ENCODE data around the genes AGR3, FERD3L and ITGB8.

GRCh38 chr7:16311059-16311486, 110.3 kb downstream of the CRPPA start:
- RRBS = no CpG with 5 or more reads among the region's 6 CpGs

DNA sequence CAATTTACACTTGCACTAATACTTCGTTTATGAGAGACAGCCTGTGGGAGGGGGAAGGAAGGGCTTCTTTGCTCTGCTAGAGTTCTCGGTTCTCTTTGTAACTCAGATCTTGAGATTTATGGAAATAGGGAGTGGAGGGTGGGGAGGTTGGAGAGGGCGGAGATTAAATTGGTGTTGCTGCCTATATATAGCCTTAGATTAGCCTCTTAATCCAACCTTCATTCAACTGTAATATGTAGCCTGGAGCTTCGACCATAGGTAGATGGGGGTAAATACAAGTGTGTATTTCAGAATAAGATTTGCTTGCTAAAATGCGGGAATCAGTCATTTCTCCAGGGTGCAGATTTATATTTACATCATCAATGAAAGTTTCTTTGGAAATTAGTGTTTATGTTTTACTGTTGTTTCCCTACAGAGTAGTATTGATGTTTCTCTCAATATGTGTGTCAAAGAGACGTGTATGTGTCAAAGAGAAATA, 890 bp downstream of the BZW2 start:
- RRBS = no CpG with 5 or more reads among the region's 6 CpGs

DNA sequence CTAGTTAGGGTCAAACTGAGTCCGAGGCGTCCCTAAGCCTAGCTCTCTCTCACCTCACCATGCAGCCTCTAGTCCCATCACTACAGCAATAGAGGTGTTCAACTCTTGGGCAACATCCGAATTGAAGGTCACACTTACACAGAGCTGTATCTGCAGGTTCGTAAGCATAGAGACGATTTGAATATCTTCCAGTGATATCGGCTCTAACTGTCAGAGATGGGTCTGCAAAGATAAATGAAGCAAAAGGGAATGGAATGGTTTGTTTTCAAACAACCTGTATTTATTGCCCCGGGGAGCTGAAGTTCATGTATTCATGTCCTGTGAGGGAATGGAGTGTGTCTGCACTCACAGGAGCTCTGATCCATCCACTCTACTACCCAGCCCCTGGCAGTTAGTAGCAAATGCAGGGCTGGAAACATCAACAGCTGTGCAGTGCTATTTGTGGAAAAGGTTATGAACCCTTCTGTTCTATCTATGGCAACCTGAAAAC, 10.0 kb downstream of the AGR2 start:
- RRBS = no CpG with 5 or more reads among the region's 7 CpGs

DNA sequence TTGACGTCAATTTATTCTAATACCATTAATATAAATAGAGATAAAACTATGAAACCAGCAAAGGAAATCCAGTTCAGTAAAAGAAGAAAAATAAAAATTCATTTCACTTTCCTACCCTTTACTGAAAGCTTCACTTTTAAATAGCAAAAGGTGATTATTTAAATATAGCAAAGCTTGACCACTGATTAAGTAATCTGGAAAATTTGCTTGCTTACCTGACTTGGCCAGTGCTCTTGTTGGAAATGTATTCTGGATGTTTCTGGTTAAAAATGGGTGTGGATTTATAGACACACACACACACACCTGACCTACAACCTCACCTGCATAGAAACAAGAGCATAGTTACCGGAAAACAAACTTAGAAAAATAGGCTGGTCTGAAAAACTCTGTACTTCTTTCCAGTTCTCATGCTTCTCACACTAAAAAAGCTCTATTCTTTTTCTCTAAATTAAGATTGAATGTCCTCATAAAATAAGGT, at the start of gene AGR3:
TSS of gene AGR3 (minus strand) at position 255 of the 478 bp plus-strand sequence.
- RRBS = no CpG with 5 or more reads among the region's 2 CpGs

DNA sequence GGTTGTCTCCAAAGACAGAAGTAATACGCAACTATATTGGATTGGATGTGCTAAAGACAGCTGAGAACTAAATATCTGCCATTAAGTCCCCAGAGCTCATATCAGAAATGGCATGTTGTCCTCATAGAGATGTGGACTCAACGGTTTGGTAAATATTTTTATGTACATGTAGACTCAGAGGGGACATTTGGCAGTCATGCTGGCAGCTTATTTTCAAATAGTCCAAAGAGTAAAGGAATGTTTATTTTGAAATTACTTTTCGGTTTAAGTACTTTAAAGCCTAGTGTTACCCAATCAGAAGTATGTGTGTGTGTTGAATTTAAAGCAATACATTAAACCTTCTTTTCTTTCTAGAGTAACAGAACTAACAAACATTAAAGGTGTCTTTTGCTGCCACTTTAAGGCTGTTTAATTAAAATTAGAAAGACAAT, 113.6 kb upstream of the AHR start:
- RRBS = no CpG with 5 or more reads among the region's 3 CpGs

- RRBS = no CpG with 5 or more reads among the region's 1 CpG
Observed at GRCh38 chr7:17308072-17308846, 9.8 kb downstream of the AHR start.

GRCh38 chr7:17312657-17313770, 14.6 kb downstream of the AHR start:
- RRBS = no CpG with 5 or more reads among the region's 8 CpGs

DNA sequence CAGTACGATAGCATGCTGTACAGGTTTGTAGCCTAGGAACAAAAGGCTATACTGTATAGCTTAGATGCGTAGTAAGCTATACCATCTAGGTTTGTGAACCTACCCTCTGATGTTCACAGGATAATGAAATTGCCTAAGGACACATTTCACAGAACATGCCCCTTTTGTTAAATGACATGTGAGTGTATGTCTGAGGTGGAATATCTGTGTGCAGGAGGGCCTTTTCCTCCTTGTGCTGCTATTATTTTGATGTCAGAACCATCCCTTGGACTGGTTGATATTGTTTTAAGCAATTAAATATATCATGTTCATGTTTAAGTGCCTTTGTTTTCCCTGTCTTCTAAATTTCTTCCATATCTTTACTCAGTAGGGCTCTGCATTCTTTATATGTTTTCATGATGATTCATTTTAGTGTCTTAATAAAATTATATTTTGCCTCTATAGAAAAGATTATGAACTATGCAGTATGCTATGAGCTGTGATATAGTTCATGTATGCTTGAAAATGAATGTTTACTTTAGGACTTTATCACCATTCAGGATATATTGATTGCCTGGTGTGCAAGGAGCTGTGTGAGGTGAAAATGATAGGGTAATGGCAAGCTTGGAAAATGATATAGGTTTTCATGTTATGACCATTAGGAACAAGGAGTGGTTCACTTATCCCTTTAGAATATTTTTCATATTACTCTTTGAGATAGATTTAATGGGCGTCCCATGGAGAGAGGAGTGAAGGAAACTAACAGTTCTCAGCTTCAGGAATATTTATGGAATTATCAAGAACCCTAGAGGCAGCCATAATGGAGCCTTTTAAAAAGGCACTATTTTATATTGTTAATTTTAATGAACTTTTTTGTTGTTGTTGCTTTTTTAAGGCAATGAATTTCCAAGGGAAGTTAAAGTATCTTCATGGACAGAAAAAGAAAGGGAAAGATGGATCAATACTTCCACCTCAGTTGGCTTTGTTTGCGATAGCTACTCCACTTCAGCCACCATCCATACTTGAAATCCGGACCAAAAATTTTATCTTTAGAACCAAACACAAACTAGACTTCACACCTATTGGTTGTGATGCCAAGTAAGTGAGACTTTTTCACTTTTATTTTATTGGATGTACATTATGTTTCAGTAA, 35.0 kb downstream of the AHR start:
- RRBS = no CpG with 5 or more reads among the region's 5 CpGs

DNA sequence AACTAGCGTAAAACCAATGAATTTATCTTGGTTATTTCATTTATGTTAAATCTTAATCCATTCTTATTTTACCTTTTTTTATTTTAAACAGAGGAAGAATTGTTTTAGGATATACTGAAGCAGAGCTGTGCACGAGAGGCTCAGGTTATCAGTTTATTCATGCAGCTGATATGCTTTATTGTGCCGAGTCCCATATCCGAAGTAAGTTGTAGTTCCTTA, 36.3 kb downstream of the AHR start:
- RRBS = no CpG with 5 or more reads among the region's 4 CpGs

GRCh38 chr7:19112115-19112755, 5.2 kb downstream of the TWIST1 start:
- RRBS = 25% methylated on average over 5 of the region's 40 CpGs

GRCh38 chr7:19145270-19145606, at the start of gene FERD3L:
TSS of gene FERD3L (minus strand) at chr7:19145421.
- RRBS = 16% methylated on average over 6 of the region's 19 CpGs

GRCh38 chr7:20114184-20115042, 102.8 kb downstream of the MACC1 start:
- RRBS = no CpG with 5 or more reads among the region's 4 CpGs

DNA sequence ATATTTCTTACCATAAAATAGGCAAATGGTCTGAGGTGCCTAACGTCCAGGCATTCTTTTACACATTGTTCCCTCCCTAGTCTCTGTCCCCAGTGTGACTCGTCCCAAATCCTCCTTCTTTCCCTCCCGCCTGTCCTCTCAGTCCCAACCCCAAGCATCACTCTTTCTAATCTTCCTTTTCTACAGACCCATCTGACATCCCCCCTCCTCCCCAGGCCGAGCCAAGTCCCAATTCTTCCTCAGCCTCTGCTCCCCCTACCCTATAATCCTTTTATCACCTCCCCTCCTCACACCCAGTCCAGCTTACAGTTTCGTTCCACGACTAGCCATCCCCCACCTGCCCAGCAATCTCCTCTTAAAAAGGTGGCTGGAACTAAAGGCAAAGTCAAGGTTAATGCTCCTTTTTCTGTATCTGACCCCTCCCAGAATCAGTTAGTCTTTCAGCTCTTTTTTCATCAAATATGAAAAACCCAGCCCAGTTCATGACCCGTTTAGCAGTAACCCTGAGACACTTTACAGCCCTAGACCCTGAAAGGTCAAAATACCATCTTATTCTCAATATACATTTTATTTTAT, 95.1 kb downstream of the MACC1 start:
- RRBS = no CpG with 5 or more reads among the region's 7 CpGs

DNA sequence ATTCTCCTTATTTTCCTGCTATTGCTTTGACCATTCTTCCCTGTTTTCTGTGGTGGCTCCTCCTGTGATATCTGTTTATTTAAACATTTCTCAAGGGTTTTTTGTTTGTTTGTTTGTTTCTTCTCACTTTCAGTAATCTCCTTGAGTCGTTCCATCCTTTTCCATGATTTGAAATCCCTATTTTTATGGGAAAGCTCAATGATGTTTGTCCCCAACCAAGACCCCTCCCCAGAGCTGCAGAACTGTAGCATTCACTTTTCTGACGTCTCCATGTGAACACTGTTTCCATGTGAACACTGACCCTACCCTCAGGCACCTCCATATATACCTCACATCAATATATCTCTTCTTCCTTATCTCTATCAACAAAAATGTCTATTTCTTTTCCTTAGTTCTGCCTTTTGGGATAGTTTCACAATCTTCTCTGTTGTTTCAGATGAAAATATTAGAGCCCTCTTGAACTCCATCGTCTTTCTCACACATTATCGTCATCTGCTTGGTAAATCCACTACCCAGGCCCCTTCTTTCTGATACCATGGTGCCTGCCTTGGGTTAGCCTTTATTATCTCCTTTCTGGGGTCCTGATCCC, 11.5 kb downstream of the MACC1 start:
- RRBS = no CpG with 5 or more reads among the region's 4 CpGs

DNA sequence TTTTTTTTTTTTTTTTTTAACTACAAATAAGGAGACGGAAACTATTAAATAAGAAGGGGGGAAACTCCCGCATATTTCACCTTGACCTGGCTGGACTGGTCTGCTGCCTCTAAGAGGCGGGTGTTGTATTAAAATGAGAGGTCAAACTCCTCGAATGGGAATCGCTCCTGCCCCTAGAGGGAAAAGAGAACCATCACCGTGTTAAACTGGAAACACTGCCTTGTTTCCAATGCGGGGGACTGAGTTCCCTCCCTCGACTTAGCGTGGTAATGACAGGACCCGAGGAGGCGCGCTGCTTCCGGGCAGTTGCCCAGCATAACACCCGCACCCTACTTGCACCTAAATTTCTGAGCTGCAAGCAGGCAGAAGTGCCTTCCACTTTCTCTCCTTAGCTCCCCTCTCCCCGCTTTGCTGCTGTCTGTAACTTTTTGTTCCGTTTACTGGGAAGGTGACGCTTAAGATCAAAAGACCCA, 1.1 kb upstream of the ITGB8 start:
- RRBS = no CpG with 5 or more reads among the region's 17 CpGs

- RRBS = 1% methylated on average over 17 of the region's 63 CpGs
Observed at GRCh38 chr7:20330820-20331591, at the start of gene ITGB8. TSS of gene ITGB8 (plus strand) at chr7:20330900.

- RRBS = no CpG with 5 or more reads among the region's 2 CpGs
Observed at GRCh38 chr7:20345395-20346157, 14.9 kb downstream of the ITGB8 start.

GRCh38 chr7:20561533-20562052, 53.9 kb upstream of the ABCB5 start:
- RRBS = no CpG with 5 or more reads among the region's 2 CpGs

DNA sequence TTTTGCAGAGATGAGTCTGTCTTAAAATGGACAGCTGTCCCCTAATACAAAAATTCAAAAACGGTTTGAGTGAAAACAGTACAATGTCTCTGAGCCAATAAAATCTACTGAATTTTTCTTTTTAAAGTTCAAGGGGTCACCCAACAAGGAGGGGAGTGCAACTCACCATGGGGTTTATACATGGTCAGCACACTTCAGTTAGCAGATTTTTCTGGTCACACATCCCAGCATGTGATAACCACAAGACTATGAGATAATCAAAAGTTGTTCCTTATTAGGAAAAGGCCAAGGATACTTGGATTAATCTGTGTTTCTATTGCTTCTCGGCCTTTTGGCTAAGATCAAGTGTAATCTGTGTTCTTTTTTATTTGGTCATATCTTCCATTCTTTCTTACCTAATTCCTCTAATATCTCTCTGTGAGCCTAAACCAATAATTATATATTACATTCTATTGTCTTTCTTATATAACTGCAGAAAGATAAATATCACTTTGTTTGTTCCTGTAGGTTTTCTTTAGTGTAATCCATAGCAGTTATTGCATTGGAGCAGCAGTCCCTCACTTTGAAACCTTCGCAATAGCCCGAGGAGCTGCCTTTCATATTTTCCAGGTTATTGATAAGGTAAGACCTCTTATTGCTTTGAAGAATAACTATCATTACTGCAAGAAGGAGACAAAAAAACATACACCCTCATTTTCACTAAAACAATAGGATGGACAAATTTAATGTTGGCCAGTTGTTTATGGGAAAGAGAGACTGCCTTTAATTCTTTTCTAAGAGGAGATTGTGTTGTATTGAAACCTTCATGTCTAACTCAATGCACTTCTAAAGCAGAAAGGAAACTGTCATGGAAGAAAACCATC, 31.8 kb downstream of the ABCB5 start:
- RRBS = no CpG with 5 or more reads among the region's 4 CpGs

DNA sequence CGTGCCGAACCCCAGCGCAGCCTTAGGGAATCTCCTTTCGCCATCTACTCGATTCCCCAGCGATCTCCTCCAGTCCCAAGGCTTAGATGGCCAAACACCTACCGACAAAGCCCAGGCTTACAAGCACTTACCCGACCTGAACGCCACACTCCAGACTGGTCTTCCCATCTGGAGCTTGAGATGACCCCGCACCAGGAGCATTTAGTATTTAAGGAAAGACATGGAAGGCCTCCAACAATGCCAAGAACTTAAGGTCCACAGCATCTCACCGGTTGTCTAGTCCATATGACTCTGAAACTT, 69.9 kb downstream of the SP8 start:
- RRBS = no CpG with 5 or more reads among the region's 11 CpGs